Subcutaneous adipose tissue (tissue), 3 donors: ENCODE measurements around the gene RPGRIP1L.

GRCh38 chr16:53476731-53476983 is 26.4 kb downstream of the AKTIP start:
- PRO-cap = no peak
- RAMPAGE, long total RNA, 3 experiments = no peak in any of the 3 experiments

DNA sequence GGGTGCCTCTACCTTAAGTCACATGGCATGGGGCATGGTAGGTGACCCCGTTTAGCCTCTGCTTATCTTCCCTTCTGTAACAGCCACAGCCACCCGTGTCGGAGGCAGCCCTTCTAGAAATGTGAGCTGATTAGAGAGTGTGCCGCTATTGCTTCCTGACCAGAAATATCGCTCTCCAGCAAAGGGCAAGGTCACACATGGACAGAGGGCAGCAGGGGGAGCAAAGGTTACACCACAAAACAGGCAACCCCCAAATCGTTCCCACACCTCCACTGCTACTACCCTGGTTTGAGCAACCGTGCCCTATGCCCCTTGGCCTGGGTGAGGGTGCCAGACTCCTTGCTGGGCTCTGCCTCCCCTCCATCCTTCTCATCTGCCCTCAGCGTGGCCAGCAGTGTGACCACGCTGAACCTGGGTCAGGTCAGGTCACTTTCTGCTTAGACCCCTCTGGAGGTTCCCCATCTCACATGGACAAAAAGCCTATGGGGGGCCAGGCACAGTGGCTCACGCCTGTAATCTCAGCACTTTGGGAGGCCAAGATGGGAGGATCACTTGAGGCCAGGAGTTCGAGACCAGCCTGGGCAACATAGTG is 8.8 kb upstream of the AKTIP start:
- PRO-cap = no peak
- RAMPAGE, long total RNA, 3 experiments = no peak in any of the 3 experiments

- PRO-cap = unidirectional peak, plus-strand start at chr16:53704156
- RAMPAGE, long total RNA, 3 experiments = start-site peak on the plus strand in 3 of 3 experiments, at chr16:53704146-53704180 at its widest, 22 to 536 reads per replicate; start-site peak on the minus strand in 3 of 3 experiments, at chr16:53703830-53703873 at its widest, 25 to 118 reads per replicate
Measured at GRCh38 chr16:53703496-53704453, at the start of gene RPGRIP1L. Gene RPGRIP1L, minus strand, starts transcription at chr16:53703859.

DNA sequence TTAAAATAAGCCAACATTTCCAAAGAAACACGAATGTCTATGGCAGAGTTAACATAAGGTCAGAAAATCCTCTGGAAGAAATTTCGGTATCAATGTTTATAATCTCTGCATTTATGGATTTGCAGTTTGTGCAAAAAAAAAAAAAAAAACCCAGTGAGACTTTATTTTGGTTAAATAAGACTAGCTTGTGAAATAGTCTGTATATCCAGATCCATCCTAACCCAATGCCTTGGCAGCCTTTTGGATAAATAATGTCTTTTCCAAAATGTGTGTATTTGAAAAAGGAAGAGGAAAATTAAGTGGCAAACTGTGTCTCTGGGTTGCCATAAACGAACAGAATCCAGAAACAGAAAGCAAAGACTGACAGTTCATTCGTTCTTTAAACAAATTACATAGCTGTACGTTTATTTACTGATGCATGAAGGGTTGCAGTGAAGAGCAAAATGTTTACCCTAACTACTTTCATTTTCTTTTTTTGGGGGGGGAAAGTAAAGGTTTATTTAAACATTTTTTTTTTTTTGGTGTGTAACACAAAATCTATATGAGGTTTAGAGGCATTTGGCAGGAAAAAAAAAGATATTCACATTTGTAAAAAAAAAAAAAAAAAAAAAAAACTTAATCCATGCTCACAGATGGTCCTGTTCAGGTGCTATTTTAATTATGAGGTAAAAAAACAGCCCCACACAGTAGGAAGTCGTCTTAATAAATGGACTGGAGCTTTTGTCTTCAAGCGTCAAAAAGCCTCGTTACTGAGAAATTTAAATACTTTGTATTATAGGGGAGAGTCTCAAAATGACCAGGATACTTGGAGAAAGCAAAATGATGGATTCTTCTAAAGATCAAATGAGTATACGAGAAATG is 245.8 kb downstream of the FTO start:
- PRO-cap = no peak
- RAMPAGE, long total RNA, 3 experiments = no peak in any of the 3 experiments

DNA sequence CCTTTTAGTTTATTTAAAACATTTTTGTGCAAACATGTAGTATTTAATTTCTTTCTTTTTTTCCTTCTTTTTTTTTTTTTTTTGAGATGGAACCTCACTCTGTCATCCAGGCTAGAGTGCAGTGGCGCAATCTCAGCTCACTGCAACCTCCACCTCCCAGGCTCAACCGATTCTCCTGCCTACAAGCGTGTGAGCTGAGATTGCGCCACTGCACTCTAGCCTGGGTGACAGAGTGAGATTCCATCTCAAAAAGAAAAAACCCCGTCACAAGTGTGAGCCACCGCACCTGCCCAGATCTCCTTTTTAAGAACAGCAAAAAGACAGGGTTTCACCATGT is 161.5 kb downstream of the IRX3 start:
- PRO-cap = no peak
- RAMPAGE, long total RNA, 3 experiments = no peak in any of the 3 experiments

- PRO-cap = no peak
- RAMPAGE, long total RNA, 3 experiments = no peak in any of the 3 experiments
Measured at GRCh38 chr16:54175154-54175942, 111.2 kb downstream of the IRX3 start.

- PRO-cap = no peak
- RAMPAGE, long total RNA, 3 experiments = no peak in any of the 3 experiments
Measured at GRCh38 chr16:54430186-54431066, 143.8 kb upstream of the IRX3 start.

DNA sequence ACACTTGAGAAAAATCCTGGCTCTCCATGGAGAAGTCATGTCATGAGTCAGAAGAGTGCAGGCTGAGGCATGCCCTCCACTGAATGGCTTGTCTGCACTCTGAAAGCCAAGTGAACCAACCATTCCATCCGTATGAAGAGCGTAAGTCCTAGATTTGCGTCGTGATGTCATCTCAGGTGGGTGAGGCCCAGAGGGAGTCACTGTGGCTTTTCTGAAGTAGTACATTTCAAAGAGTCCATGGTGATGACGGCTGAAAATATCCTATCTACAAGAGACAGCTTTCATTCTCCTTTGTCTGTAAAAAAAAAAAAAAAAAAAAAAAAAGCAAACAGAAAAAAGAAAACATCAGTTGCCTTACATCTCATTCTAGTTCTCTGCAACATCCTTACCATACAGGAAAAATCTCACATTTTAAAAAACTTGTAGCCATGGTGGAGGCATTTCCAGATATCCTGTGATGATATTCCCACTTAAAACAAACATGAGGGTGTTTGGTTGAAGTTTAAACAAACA is 83.3 kb upstream of the IRX5 start:
- PRO-cap = no peak
- RAMPAGE, long total RNA, 3 experiments = no peak in any of the 3 experiments

GRCh38 chr16:54937065-54937813 is 6.6 kb downstream of the IRX5 start:
- PRO-cap = bidirectional peak, plus-strand start at chr16:54937176, minus-strand start at chr16:54936987; unidirectional peak, minus-strand start at chr16:54937487
- RAMPAGE, long total RNA, 3 experiments = no peak in any of the 3 experiments

DNA sequence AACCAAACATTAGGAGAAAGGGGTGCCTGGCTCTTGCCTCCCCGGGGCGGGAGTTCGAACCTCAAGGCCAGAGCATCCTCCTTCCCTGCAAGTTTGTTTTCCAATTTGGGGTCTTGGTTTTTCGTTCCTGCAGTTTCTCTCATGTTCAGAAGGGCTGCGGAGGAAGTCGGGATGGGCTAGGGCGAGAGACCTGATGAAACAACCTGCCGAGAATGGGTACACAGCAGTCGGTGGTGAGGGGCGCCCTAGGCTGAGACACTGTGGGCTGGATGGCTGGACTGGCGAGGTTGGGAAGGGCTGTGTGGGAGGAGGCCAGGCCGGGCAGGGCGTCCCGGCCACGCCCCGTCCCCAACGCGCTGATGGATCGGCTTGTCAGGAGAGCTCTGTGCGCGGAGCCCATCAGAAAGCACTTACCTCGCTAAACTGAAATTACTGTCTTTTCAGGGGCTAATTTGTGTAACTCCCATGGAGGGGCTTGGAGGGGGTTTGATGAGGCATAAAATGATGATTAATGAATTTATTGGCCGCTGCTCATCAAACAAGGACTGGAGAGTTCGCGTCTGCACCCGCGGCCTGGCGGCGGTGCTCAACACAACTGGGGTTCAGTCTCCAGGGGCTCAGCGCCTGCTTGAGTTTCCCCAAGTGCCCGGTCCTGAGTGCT is 8.9 kb downstream of the IRX5 start:
- PRO-cap = unidirectional peak, minus-strand start at position 280 of the sequence
- RAMPAGE, long total RNA, 3 experiments = no peak in any of the 3 experiments

- PRO-cap = no peak
- RAMPAGE, long total RNA, 3 experiments = start-site peak on the plus strand in 1 of 3 experiments, at chr16:55496977-55497062 at its widest, 69 reads per replicate
Measured at GRCh38 chr16:55496709-55497260, 12.1 kb upstream of the LPCAT2 start.

DNA sequence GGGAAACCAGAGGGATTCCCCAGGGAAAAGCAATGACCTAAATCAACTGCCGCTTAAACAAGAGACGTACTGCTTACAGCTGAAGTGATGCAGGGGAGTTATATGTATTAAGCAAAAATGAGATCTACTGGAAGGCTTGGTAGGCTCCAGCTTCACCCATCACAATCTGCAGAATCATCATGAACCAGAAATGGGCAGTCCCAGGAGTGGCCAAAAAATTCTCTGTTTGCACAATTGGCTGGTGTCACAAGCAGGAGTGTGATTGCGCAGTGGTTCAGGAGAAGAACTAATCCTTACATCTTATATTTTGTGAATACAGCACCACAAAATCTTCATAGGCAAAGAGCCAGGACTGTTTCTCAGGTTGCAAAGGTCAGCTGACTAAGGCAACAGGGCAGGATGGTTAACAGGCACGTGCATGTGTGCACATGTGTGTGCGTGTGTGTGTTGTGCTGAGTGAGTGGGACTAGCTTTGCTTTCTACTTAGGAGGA is 75.9 kb downstream of the CES1 start:
- PRO-cap = no peak
- RAMPAGE, long total RNA, 3 experiments = no peak in any of the 3 experiments

DNA sequence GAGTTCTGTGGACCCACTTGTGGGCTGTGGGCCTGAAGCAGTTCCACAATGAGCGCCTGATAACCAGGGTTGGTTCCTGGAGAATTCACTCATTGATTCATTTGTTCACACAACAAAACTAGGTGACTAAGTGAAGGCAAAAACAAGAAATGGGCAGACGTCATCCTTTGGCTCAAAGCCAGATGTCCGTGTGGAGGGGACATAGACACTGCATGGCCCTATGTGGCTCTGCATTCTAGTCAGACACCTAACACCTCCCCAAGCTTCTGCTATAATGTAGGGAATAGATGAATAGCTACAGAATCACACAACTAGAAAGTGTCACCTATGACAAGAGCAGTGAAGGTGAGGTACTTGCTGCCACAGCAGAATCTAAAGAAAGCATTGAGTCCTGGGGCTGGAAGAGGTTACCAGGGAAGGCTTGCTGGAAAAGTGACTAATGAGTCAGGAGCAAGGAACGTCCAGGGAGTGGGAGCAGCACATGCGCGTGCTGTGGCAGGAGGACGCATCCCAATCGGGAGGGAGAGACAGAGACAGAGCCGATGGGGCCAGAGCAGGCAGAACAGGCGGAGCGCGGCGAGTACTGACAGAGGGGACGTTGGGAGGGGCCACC is 58.9 kb downstream of the CES1 start:
- PRO-cap = no peak
- RAMPAGE, long total RNA, 3 experiments = no peak in any of the 3 experiments

DNA sequence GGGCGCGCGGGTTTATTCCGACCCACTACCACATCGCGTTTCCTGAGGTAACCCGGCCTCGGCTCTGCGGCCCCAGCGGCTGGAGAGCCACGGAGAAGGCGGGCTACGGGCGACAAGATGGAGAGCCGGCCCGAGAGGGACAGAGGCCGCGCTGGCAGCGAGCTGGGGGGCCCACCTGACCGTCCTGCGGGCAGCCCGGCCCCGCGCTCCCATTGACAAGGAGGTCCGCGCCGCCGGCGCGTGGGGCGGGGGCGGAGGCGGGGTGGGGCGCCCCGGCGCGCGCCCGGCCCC is 481 bp upstream of the GNAO1 start:
- PRO-cap = bidirectional peak, plus-strand start outside the sequence, minus-strand start at position 238 of the sequence
- RAMPAGE, long total RNA, 3 experiments = no peak in any of the 3 experiments

DNA sequence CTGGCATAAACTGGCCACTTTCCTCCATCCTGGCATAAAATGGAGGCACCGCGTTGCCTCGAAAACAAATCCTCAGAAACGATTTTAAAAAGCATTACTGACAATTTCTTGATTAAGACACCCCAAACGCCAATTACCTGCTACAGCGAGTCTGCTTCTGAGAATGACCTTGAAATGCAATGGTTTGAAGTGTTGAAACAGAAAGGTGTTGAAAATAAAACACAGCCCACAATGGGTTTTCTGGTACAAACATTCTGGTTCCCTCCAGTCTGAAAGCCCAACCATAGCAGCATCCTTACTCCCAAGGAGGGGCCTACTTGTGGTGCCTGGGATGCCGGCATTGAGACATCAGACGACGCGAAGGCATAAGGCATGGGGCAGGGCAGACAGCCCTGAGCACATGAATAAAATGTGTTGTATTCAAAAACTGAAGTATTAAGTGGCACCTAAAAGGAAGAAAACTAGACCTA is 941 bp downstream of the NUDT21 start:
- PRO-cap = no peak
- RAMPAGE, long total RNA, 3 experiments = no peak in any of the 3 experiments

- PRO-cap = no peak
- RAMPAGE, long total RNA, 3 experiments = no peak in any of the 3 experiments
Measured at GRCh38 chr16:56546813-56547969, 17.7 kb upstream of the MT4 start.

DNA sequence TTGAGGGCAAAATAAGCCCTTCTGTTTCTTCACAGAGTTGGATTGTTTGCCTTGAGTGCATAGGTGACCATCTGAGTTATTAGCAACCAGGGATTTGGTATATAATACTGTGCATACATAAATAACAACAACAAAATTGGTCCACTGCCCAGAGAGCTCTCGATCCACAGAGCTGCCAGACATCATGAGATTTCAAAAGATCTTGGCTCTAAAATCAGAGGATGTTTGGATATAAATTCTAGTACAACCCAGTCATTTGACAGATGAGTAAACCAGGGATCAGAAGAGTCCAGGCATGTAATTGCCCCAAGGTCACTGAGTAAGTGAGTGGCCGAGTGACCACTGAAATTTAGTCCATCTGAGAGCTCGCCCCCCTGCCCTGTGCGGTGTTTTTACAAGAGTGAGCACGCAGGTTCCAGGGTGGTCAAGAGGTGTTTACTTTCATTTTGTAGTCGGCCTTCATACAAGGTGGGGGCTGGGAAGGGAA is 1.8 kb upstream of the MT2A start:
- PRO-cap = unidirectional peak, plus-strand start at position 262 of the sequence
- RAMPAGE, long total RNA, 3 experiments = no peak in any of the 3 experiments

GRCh38 chr16:56625059-56625436 is 533 bp upstream of the MT1E start:
- PRO-cap = no peak
- RAMPAGE, long total RNA, 3 experiments = no peak in any of the 3 experiments

DNA sequence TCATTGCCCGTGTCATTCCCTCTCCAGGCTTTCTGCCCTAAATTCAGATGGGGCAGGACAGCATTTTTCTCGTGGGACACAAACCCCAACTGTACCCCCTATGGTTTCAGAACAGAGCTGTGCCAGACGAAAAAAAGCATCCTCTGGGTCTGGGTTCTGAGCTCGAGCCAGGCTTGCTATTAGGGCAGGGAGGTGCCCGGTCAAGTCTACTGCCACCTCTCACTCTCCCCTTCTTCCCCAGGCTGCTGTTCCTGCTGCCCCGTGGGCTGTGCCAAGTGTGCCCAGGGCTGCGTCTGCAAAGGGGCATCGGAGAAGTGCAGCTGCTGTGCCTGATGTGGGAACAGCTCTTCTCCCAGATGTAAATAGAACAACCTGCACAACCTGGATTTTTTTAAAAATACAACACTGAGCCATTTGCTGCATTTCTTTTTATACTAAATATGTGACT is 1.1 kb downstream of the MT1E start:
- PRO-cap = no peak
- RAMPAGE, long total RNA, 3 experiments = no peak in any of the 3 experiments

- PRO-cap = no peak
- RAMPAGE, long total RNA, 3 experiments = no peak in any of the 3 experiments
Measured at GRCh38 chr16:56647433-56648435, 4.0 kb upstream of the MT1B start.